Rectum (tissue), 1 donor: ENCODE results near the gene ARHGDIB.

DNA sequence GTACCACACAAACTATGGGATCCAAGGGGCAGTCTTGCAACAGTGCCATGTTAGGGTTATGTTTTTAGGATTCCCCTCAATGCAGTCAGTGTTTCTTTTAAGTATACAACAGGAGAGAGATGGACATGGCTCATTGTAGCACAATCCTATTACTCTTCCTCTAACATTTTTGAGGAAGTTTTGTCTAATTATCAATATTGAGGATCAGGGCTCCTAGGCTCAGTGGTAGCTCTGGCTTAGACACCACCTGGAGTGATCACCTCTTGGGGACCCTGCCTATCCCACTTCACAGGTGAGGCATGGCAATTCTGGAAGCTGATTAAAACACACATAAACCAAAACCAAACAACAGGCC, 18.9 kb downstream of the EMP1 start:
- PRO-cap, result no peak

- PRO-cap, result bidirectional peak, plus-strand start at chr12:13387499, minus-strand start at chr12:13387154
Measured at GRCh38 chr12:13387019-13387708, 190.6 kb downstream of the EMP1 start.

DNA sequence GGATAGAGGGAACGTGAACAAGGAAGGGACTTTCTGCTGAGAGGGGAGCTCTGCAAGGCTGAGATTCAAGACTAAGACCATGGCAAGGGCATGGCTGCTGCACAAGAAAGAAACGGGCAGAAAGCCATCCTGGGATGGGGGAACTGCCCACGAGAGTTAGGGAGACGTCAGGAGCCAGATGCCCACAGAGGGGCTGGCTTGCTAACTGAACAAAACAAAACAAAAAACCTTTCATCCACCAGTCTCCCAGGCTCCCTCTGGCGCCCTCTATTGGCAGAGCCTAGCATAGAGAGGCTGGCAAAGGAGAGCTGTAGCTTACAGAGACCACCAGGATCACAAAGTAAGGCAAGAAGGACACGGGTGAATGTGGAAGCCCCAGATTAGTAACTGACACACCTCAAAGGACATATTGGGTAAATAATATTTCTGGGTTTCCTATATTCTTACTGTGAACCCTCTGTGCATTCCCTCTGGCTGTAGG, 338.2 kb downstream of the EMP1 start:
- PRO-cap, result no peak

- PRO-cap, result no peak
Measured at GRCh38 chr12:14436034-14436290, 70.5 kb downstream of the ATF7IP start.

DNA sequence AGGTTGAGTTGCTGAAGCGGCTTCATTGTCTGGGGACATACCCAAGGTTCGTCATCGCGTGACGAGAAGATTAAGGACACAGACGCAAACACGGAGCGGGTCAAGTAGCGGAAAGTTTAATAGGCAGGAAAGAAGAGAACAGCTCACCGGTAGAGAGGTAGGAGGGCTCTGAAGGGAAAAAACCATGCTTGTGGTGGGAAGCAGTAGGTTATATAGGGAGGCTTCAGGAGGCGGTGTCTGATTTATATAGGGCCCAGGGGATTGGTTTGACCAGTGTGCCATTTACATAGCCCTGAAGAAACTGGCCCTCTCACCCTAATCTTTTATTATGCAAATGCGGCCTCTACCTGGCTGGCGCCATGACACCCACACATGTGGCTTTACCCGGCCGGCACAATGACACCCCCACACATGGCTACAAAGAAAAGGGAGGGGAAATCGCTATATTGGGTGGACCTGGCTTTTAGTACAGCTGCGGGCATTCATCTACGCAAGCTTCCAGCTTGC, 30.5 kb downstream of the GUCY2C start:
- PRO-cap, result no peak

- PRO-cap, result no peak
Measured at GRCh38 chr12:14783776-14784241, 9.6 kb downstream of the H2AJ start.

GRCh38 chr12:14896354-14896782, 10.7 kb upstream of the MGP start:
- PRO-cap, result no peak

DNA sequence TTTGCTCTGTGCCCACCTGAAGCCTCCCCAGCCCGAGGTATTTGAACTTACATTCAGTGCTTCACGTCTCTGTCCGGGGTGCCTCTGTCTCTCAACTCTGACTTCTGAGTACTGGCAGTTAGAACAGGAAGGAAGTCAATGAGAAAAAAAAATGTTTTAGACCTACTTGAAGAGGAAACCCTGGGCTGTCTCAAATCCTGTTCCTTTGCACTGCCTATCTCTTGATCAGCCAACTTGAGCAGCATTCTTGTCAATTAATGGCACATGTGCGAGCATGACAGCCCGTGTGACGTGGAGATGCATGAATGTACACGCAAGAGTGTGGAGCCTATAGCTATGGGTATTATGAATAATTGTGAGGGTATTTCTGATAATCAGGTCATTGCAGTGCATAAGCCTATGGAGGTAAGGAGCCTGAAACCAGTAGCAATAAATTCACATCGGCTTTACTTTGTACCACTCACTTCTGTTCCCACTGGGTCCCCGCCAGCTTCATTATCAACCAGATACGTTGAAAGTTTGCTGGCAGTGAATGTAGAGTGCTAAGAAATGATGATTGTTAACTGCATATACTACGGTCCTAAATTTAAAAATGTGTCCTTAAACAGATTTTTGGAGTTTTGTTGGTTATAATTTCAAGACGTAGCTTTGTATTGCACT, at the start of gene ARHGDIB:
ARHGDIB (minus strand) TSS at position 116 of the 660 bp plus-strand sequence.
- PRO-cap, result bidirectional peak, plus-strand start at position 377 of the sequence, minus-strand start at position 106 of the sequence

DNA sequence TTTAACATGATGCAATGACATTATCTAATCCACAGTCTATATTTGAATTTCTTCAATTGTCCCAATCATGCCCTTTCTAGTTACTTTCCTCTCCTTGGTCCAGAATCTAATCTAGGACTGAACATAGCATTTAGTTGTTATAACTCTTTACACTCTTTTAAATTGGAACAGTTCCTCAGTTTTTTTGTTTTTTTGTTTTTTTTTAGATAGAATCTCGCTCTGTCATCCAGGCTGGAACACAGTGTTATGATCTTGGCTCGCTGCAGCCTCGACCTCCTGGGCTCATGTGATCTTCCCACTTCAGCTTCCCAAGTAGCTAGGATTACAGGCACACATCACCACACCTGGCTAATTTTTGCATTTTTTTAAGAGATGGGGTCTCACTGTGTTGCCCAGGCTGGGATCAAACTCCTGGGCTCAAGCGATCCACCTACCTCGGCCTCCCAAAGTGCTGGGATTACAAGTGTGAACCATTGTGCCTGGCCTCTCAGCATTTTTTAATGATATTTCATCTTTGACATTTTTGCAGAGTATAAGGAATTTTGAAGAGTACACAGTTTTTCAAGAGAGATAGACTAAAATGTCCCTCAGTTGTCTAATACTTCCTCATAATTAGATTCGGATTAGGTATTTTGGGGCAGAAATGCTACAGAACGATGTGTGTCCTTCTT, 63.0 kb downstream of the RERG start:
- PRO-cap, result no peak

- PRO-cap, result no peak
Measured at GRCh38 chr12:15162938-15164019, 57.9 kb downstream of the RERG start.

- PRO-cap, result no peak
Measured at GRCh38 chr12:15590078-15590860, 198.9 kb downstream of the EPS8 start.

- PRO-cap, result no peak
Measured at GRCh38 chr12:16332490-16332971, 14.9 kb upstream of the MGST1 start.

- PRO-cap, result no peak
Measured at GRCh38 chr12:16350024-16350335, 2.5 kb downstream of the MGST1 start.

DNA sequence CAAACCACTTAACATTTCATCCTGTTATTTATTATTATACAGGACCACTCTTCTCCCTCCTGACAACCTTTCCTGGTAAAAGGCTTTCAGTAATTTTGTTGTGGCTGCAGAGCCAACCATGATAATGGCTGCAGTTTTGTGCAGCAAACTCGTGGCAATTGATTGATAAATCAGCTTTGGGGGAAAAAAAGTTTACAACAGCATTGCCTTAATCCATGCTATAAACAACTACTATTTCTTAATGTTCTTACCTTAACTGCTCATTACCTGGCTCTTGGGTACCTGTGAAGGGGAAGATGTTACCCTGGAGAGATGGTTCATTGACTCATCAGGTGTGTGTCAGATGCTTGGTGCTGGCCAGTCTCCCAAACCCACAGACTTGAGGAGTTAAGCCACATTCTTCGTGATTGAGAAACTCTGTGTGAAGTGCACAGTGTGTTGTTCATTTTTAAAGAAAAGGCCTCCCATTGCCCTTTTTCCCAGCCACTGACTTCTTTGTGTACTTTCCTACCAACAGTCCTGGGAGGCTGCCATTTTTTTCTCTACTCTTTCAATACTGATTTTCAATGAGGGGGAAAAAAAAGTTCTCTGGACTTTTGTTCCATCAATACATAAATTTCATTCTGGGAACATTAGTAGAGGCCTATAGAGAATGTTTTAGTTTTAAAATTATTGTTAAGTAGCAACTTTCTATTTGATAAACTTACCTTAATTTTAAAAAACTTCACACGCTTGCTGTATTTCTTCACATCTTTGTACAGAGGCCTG, 3.2 kb downstream of the MGST1 start:
- PRO-cap, result no peak

- PRO-cap, result no peak
Measured at GRCh38 chr12:16600355-16601141, 5.4 kb downstream of the LMO3 start.

DNA sequence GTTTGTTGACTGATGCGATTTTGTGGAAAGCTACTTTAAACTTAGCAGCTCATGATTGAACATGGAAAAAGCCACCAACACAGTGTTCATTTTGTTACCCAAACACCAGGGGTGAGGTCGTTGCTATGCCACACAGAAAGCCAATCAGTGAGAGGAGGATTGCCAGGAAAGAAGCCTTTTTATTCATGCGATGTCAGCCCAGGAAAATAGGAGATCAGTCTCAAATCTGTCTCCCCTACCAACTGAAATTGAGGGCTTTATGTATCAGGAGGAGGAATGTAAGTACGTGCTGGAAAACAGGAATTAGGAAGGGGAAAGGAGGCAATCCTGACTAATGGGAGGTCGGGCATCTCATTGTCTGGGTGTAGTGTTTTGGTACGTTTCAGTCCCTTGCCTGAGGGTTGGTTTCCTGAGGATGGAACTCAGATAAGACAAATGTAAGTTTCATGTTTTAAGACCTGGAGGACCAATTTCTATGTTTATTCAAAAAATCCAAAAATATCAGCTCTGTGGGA, 92.7 kb upstream of the PLEKHA5 start:
- PRO-cap, result no peak

GRCh38 chr12:19273924-19274405, 144.4 kb downstream of the PLEKHA5 start:
- PRO-cap, result no peak

DNA sequence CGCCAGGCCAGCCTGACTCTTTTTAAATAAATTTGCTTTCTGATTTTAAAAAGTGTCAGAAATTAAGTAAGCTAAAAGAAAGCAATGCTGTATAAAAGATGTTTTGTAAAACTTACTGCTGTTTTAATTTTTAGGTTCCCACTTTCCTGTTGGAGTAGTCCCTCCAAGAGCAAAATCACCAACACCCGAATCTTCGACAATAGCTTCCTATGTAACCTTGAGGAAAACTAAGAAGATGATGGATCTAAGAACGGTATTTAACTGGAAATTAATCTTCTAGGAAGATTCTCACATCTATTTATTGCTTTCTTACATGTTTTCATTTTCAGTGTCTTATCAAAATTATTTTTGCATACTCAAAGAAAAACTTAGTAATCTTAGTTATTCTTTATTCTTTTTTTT, 85.5 kb upstream of the AEBP2 start:
- PRO-cap, result no peak

GRCh38 chr12:19869423-19869815, 430.1 kb downstream of the AEBP2 start:
- PRO-cap, result no peak

DNA sequence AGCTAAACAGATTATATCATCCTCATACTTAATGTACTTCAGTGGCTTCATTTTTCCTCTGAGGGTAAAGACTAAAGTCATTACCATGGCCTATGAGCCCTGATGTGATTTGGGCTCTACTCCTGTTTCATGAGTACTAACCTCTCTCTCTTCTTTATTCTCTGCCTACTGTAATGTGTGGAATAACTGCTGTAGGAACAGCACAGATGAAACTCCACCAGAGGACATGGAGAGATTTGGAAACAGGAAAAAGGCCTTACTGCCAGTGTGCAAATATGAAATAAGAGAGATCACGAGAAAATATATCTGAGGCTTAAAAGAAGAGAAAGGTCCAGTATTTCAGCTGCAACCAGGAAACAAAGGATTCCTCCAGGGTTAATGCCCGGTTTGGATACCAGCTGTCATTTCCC, 422.5 kb upstream of the PDE3A start:
- PRO-cap, result no peak